Neutrophil (primary cell): ENCODE data around the genes CACNG8, NDUFA3, LILRA2 and KIR2DL1.

DNA sequence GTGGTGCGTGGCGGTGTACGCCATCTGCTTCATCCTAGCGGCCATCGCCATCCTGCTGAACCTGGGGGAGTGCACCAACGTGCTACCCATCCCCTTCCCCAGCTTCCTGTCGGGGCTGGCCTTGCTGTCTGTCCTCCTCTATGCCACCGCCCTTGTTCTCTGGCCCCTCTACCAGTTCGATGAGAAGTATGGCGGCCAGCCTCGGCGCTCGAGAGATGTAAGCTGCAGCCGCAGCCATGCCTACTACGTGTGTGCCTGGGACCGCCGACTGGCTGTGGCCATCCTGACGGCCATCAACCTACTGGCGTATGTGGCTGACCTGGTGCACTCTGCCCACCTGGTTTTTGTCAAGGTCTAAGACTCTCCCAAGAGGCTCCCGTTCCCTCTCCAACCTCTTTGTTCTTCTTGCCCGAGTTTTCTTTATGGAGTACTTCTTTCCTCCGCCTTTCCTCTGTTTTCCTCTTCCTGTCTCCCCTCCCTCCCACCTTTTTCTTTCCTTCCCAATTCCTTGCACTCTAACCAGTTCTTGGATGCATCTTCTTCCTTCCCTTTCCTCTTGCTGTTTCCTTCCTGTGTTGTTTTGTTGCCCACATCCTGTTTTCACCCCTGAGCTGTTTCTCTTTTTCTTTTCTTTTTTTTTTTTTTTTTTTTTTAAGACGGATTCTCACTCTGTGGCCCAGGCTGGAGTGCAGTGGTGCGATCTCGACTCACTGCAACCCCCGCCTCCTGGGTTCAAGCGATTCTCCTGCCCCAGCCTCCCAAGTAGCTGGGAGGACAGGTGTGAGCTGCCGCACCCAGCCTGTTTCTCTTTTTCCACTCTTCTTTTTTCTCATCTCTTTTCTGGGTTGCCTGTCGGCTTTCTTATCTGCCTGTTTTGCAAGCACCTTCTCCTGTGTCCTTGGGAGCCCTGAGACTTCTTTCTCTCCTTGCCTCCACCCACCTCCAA is 6.7 kb downstream of the MYADM start:
- PRO-cap: no peak

DNA sequence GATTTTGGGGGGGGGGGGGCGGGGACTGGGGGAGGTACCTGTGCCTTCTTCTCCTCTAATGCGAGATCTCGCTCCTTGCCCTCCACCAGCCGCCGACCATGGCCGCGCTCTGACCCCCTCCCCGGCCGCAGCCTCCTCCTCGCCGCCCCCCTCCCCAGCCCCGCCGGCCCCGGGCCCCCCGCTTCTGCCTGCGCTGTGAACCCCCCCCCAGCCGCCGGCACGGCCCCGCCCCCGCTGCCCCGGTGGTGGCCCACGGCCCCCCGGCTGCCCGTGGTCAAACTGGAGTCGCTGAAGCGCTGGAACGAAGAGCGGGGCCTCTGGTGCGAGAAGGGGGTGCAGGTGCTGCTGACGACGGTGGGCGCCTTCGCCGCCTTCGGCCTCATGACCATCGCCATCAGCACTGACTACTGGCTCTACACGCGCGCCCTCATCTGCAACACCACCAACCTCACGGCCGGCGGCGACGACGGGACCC is at the start of gene CACNG8:
Gene CACNG8, plus strand, starts transcription at position 74 of the 475 bp plus-strand sequence.
- PRO-cap: no peak

- PRO-cap: no peak
These were observed 13.2 kb upstream of the CACNG6 start for GRCh38 chr19:53977956-53978850.

- PRO-cap: no peak
These were observed 8.6 kb upstream of the CACNG6 start for GRCh38 chr19:53982604-53983437.

DNA sequence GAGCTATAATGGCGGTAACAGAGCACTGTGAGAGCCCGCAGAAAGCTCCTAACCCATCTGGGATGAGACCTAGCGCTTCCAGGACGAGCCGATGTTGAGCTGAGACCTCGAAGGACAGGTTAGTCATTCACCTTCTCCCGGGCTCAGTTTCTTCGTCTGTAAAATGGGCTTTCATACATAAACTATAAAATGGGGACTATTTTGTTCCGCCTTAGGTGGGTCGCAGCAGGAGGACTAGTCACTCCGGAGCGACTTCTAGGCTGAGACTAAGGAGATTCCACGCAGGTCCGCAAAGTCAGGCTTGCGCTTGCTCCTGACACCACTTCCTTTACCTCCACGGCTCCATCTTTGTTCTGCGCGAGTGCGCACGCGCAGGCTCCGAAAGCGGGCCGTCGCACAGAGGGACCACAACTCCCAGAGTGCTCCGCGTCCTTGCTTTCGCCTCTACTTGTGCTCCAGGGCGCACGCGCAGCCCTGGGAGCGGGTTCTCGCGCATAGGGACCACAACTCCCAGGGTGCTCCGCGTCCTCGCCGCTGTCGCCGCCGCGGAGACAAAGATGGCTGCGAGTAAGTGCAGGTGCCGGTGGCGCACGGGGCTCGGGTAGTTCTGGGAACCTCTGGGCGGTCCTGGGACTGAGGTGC is at the start of gene NDUFA3:
Gene NDUFA3, plus strand, starts transcription at position 534 of the 642 bp plus-strand sequence.
- PRO-cap: bidirectional peak, plus-strand start at position 564 of the sequence, minus-strand start at position 350 of the sequence

- PRO-cap: no peak
These were observed 1.2 kb downstream of the CNOT3 start for GRCh38 chr19:54138773-54139227.

- PRO-cap: no peak
These were observed 5.2 kb downstream of the CNOT3 start for GRCh38 chr19:54142595-54143365.

GRCh38 chr19:54162159-54163268 is 3.0 kb upstream of the LENG1 start:
- PRO-cap: no peak

DNA sequence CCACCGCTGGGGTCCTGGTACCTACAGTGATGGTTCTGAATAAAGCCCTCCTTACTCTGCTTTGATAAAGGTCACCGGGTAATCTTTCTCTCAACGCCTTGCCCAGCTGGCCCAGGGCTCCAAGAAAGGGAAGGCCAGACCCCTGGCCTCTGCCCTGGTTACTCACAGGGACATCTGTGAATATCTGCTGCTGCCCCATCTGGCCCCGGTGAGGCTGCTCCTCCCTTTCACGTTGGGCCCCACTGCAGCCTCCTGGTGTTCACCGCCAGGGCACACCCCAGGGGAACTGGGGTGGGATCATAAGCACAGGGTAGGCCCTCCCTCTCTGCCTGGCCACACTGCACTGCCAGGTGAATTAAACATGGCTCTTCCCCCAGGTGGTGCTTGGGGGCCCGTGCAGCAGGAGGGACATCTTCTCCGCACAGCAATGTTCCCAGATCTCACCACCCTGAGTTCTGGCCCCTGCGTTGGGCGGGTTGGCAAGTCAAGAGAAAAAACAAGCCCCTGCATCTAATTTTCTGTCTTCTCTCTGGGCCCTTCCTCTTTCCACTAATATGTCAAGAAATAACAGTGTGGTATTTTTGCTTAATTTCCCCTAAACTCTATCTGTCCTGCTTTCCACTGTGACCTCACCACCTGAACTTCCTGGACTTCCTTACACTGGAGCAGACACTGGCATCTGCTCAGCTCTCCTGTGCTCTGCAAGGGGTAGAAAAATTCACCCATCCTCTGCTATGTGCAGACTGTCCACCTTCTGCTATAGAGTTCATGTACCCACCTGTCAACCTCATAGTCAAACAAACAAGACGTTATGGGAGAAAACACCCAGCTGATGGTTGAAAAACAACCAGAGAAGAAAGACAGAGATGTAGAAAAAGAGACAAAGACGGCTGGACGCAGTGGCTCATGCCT is 12.5 kb downstream of the LAIR1 start:
- PRO-cap: no peak

GRCh38 chr19:54438793-54439804 is 9.9 kb upstream of the LENG8 start:
- PRO-cap: no peak

- PRO-cap: bidirectional peak, plus-strand start at chr19:54449572, minus-strand start at chr19:54449430
These were observed 574 bp downstream of the LENG8 start for GRCh38 chr19:54449354-54450192.

DNA sequence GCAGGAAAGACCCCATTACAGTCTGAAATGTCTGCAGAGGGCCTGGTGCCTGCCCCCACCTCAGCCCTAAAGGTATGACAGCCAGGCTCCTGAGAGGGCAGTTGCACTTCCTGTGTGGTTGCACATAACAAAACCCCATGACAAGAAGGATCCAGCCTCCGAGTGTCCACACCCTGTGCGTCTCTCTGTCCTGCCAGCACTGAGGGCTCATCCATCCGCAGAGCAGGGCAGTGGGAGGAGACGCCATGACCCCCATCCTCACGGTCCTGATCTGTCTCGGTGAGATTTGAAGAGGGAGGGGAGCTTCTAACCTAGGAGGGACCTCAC is at the start of gene LILRA2:
Gene LILRA2, plus strand, starts transcription at position 157 of the 327 bp plus-strand sequence.
- PRO-cap: unidirectional peak, plus-strand start at position 157 of the sequence

- PRO-cap: bidirectional peak, plus-strand start at chr19:54594168, minus-strand start at chr19:54594043
These were observed 463 bp downstream of the LILRA1 start for GRCh38 chr19:54593807-54594382.

DNA sequence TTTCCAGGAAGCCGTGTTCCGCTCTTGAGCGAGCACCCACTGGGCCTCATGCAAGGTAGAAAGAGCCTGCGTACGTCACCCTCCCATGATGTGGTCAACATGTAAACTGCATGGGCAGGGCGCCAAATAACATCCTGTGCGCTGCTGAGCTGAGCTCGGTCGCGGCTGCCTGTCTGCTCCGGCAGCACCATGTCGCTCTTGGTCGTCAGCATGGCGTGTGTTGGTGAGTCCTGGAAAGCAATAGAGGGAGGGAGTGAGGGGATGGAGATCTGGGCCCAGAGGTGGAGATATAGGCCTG is at the start of gene KIR2DL1:
Gene KIR2DL1, plus strand, starts transcription at position 132 of the 298 bp plus-strand sequence.
- PRO-cap: no peak

DNA sequence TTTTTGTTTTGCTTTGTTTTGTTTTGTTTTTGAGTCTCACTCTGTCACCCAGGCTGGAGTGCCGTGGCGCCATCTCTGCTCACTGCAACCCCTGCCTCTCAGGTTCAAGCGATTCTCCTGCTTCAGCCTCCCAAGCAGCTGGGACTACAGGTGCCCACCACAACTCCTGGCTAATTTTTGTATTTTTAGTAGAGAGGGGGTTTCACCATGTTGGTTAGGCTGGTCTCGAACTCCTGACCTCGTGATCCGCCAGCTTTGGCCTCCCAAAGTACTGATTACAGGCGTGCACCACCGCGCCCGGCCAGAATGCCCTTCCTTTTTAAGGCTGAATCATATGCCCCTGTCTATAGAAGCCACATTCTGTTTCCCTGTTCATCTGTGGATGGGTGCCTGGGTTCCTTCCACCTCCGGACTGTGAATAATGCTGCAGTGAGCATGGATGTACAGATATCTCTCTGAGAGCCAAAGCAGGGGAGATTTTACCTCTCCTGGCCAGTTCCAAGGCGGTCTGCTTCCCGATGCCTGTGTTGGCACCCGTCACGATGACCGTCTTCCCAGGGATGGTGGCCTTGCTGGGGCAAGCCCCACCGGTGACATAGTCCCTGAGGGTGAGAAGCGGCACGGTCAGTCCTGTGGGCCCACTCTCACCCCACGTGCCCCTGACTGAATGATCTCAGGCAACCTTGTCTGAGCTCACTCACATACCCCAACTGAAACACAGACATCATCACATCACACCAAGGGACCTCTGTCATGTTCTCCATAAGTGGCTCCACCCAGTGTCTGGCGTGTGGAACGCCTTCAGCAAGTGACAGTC is 4.1 kb downstream of the RDH13 start:
- PRO-cap: no peak

DNA sequence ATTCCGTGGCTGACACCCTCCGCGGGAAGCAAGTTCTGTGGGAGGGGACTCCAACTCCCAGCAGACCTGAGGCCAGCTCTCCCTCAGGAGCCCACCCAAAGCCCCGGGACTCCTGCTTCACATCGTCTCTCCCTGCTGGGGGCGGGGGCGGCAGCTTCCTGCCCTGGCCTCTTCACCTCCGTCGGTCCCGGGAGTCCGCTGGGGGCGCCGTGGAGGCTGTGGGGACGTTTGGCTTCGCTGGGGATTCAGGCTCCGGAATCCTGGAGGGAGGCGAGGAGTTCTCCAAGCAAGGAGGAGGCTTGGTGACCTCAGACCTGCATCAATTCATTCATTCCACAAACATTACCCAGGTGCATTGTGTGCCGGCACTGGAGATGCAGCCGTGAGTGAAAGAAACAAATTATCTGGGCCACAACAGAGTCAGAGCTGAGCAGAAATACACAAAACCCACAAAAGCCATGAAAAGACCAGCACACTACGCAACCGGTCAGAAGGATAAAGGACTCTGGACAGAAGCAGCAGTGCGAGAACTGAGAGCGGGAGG is 18.9 kb downstream of the EPS8L1 start:
- PRO-cap: no peak

GRCh38 chr19:55097337-55098140 is 19.9 kb downstream of the PPP1R12C start:
- PRO-cap: no peak

GRCh38 chr19:55147734-55148710 is 984 bp downstream of the TNNT1 start:
- PRO-cap: no peak

DNA sequence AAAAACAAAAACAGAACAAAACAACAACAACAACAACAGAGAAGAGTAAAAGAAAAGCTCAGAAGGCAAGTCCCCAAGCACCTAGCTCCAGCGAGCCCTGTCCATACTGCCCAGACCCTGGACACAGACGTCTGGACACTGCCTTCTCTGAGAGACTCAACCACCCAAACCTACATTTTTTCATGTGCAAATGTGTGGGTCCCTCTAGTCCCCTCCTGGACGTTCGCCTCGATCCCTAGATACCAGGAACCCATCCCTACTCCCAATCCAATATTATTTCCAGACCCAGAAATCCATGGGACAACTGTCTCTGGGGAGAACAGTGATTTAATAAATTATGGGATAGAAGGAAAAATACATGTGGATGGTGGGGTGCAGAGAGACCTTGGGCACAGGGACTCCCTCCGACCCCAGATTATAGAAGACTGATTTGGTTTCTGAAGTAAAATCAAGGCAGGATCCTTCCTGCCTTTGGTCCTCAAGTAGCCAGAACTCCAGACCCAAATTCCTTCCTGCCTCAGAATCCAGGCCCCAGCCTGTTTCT is 921 bp upstream of the SYT5 start:
- PRO-cap: no peak

- PRO-cap: no peak
These were observed 2.3 kb upstream of the PTPRH start for GRCh38 chr19:55211736-55211947.